Pericardium (tissue), 1 donor: ENCODE measurements around a stretch of chr4.

DNA sequence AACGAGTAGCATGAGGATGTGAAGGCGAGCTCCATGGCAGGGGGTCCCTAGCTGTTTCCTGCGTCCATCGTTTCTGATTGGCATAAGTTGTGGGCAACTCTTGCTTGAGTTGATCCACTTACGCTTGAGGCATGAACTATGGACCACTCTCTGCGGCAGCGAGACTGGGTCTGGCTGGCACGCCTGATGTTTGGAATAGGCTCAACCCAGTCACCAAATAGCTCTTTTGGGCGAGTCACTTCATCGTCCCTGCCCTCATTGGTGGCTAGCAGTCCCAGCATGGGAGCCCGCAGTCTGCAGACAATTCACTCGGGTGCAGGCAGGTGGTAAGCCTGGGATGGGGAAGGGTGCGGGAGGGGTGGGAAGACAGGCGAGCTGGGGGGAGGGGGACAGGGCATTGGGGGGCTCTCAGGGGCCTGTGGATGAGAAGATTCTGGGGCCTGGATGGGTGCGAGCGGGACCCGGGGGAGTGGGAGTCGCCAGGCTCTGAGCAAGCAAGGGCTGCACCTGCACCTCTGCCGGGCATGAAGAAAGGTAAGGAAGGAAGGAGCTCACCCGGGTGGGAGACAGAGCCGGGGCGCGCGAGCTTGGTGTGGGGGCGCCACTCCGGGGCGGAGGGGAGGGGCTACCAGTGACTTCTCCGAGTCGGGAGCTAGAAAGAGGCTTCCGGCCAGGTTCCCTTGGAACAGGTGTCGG lies 103.2 kb upstream of the PDLIM3 start:
- RRBS, result 17% methylated on average over 9 of the region's 31 CpGs

- RRBS, result no CpG with 5 or more reads among the region's 19 CpGs
These were observed 126.9 kb upstream of the PDLIM3 start for GRCh38 chr4:185661811-185662991.

- RRBS, result no CpG with 5 or more reads among the region's 9 CpGs
These were observed 98.9 kb downstream of the SORBS2 start for GRCh38 chr4:185712942-185713738.

DNA sequence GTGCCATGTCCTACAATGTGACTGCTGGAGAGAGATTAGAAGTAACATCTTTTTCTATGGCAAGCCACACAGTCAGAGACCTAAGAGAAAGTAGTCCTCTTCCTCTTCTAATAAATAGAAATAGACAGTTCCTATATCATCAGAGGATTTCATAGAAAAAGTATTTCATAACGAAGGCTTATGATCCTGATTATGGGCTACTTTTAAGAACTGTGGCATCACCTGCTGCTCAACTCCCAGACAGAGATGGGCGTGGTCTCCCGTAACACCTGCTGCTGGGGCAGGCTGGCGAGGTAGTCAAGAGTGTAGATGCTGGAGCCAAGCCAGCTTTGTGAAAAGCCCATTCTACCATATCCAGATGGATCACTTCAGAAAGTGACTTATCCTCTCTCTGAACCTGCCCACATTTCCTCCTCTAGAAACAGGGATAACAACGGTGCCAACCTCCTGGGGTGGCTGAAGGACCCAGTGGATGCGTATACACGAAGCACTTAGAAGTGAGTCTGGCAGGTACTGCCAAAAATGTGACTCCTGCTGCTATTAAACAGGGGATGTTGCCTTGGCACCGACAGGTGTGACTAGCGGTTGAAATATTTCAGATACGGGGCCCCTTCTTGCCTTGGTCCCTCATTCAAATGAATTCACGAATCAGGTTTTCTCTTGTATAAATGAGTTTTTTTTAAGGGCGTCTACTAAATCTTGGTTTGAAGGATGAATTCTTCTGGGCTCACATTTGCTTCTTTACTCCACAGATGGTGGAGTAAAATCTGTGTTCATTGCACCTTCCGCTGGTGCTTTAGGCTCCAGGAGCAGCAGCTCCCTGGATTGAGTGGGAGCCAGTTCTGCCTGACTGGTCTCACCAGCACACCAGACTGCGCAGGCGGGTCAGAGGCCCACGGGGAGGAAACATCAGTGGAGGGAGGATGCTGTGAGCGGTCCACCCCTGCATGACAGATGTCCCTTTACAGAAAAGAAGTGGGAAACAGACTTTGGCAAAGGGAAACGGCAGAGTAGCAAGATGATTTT lies 95.8 kb downstream of the SORBS2 start:
- RRBS, result no CpG with 5 or more reads among the region's 18 CpGs

DNA sequence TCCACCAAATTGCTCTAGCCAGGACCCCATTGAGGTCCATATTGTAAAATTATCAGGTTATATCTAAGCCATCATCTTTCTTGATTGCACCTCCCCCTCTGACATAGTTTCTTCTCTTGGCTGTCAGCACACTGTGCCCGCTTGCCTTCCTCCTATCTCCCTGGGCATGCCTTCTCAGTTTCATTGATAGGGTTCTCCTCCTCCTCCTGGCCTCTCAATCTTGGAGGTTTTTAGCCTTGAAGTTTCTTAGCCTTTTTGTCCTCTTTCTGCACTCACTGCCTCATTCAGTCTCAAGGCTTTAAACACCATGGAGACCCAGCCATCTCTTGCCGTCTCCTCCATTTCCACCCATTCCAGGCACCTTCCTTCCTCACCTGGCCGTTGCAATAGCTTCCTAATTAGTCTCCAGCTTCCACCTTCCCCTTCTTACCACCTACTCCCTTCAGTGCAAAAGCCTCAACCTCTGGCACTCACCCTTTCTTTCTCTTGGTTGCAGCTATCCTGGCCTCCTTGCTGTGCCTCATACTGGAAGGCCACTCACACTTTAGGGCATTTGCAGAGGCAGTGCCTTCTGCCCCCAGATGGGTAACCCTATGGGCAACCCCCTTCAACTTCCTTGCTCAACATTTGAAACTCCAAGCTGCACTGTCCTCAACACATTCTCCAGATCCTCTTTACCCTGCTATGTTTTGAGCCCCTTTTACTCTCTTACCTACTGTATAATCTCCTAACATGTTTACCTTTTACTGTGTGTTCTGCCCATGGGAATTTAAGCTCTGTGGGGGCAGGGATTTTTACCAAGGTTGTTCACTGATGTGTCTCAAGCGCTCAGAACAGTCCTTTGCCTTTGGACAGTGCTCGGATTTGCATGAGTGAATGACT lies 53.5 kb downstream of the SORBS2 start:
- RRBS, result no CpG with 5 or more reads among the region's 5 CpGs

GRCh38 chr4:185799203-185799929 lies 12.6 kb downstream of the SORBS2 start:
- RRBS, result no CpG with 5 or more reads among the region's 15 CpGs

GRCh38 chr4:185836026-185836554 lies 24.1 kb upstream of the SORBS2 start:
- RRBS, result no CpG with 5 or more reads among the region's 6 CpGs

GRCh38 chr4:185870349-185870928 lies 58.4 kb upstream of the SORBS2 start:
- RRBS, result 83% methylated on average over 4 of the region's 15 CpGs

DNA sequence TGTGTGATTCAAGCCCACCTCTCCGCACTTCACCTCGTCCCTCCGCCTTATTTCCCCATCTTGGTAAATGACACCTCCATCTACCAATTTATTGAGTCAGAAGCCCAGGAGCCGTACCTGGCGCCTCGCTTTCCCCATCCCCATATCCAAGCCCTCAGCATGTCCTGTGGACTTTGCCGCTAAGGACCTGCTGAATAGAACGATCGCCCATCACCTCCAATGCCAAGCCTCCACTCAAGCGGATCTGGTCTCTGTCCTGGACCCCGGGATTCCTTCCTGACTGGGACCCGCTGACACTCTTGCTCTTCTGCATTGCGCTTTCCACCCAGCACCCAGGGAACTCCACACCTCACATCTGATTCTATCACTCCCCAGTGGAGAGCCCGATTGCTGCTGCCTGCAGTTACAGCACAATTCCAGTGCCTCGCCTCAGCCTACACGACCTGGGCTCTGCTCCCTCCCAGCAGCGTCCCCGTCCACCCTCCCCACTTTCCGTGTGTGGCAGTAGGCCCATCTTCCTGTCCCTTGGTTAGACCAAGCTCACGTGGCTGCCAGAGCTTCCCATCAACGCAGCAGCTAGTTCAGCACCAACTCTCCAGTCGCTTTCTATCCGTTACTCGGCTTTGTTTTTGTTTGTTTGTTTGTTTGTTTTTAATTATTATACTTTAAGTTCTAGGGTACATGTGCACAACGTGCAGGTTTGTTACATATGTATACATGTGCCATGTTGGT lies 66.5 kb upstream of the SORBS2 start:
- RRBS, result no CpG with 5 or more reads among the region's 25 CpGs

- RRBS, result no CpG with 5 or more reads among the region's 7 CpGs
These were observed 41.7 kb upstream of the TLR3 start for GRCh38 chr4:186027221-186027720.

DNA sequence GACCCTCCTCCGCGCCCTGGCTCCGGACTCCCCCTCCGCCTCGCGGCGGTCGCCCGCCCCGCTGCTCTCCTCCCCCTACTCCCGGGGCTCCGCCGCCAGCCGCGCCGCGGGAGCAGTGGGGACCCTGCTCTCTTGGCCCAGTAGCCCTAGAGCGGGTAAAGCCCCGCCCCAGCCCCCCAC lies 36.2 kb downstream of the TLR3 start:
- RRBS, result 2% methylated on average over 17 of the region's 19 CpGs

- RRBS, result no CpG with 5 or more reads among the region's 12 CpGs
These were observed 35.5 kb upstream of the CYP4V2 start for GRCh38 chr4:186155843-186156361.

DNA sequence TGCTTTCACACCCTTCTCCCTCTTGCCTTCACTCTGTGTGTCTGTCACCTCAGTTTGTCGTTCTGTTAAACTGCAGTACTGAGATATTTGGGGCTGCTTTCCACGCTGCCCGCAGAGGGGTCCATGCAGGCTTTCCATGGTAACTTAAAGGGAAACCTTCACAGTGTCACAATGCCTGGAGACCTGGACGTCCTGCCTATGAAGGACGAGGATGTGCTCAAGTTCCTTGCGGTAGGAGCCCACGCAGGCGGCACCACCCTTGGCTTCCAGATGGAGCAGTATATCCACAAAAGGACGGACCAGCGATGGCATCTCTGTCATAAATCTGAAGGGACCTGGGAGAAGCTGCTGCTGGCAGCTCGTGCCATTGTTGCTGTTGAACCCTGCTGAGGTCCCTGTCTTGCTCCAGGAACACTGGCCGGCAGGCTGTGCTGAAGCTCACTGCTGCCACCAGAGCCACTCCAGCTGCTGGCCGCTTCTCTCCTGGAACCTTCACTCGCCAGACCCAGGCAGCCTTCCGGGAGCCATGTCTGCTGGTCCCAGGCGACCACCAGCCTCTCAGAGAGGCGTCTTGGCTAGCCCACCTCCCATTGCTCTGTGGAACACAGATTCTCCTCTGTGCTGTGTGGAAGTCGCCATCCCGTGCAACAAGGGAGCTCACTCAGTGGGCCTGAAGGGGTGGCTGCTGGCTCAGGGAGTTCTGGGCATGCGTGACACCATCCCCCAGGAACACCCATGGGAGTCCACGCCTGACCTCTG lies 33.5 kb upstream of the CYP4V2 start:
- RRBS, result 0% methylated on average over 1 of the region's 21 CpGs

- RRBS, result no CpG with 5 or more reads among the region's 9 CpGs
These were observed 13.8 kb downstream of the CYP4V2 start for GRCh38 chr4:186205122-186205562.

- RRBS, result no CpG with 5 or more reads among the region's 2 CpGs
These were observed 14.8 kb upstream of the KLKB1 start for GRCh38 chr4:186212403-186212962.

DNA sequence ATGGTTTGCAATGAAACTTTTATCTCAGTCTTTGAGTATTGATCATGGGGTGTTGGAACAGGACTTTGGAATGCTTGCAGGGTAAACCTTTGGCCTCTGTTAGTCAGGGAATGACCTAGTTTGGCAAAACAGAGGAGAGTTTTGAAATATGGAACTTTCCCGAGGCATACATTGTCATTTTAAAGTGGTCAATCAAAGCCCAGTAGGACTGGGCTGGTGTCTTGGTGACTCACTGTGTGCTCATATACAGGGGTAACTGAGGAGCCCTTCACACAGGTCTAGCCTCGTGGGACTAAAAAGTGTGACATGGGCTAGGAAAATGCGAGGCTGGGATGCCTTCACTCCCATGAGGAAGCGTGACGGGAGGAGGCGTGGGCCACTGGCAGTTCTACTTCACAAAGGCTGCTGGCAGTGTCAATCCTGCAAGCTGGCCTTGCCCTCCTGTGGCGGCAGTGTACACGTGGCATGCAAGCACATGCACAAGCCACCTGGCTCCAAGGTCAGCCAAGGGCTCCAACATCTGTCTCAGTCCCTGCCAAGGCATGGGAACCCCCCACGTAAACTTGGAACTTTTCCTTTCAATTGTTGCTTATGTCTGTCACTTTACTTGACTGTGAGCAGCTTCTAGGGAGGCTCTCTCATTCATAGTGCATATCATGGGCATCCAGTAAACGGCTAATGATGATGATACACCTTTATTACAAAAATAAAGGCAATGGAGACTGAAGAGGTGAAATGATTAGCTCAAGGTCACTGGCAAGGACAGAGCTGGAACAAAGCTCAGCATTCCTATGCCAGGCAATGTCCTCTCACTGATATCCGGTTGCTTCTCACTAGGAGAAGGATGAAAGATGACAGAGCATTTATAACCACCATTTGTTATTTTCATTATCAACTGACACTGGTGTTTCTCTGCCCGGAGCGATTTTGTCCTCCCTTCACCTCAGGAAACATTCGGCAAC lies 5.1 kb upstream of the F11 start:
- RRBS, result 76% methylated on average over 1 of the region's 14 CpGs

GRCh38 chr4:186636324-186636969 lies 81.1 kb upstream of the MTNR1A start:
- RRBS, result no CpG with 5 or more reads among the region's 14 CpGs

DNA sequence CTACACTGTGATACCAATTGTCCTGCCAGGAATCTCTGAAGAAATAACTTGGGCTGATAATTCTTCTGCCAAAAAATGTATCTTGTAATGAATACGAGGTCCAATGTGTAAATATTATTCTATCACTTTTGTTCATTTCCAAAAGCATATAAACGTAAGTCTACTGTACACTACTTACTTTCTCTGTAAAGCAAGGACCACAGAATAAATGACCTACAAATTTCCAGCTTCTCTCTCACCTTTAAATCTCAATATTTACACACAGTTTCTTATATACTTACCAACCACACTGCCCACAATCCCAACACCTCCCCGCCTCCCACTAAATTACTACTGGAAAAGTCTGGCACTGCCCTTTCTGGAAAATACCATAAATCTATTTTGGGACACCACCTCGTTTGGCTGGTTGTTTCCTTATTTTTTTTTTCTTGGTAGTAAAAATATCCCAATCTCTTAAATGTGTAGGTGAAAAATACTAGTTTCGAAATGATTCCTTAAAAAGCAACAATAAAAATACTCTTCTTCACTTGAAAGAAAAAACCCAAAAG lies 19.6 kb downstream of the FAT1 start:
- RRBS, result no CpG with 5 or more reads among the region's 5 CpGs

GRCh38 chr4:186709276-186710114 lies 14.2 kb downstream of the FAT1 start:
- RRBS, result no CpG with 5 or more reads among the region's 20 CpGs

DNA sequence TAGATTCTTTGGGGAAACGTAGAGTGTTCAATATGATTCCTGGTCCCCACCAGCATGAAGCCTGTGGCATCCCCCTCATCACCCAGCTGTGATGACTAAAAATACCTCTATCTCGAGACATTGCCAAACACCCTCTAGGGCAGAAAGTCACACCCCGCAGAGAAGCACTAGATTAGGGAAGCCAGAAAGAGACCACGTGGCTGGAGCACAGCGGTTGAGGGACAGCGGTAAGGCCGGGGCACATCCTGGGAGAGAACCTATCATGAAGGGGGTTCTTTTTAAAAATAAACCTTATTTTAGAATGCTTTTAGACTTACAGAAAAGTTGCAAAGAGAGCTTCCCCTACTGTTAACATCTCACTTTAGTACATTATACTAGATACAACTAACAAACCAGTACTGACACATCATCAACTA lies 10.9 kb downstream of the FAT1 start:
- RRBS, result no CpG with 5 or more reads among the region's 7 CpGs